ENCODE measurements around a stretch of chr12.

DNA sequence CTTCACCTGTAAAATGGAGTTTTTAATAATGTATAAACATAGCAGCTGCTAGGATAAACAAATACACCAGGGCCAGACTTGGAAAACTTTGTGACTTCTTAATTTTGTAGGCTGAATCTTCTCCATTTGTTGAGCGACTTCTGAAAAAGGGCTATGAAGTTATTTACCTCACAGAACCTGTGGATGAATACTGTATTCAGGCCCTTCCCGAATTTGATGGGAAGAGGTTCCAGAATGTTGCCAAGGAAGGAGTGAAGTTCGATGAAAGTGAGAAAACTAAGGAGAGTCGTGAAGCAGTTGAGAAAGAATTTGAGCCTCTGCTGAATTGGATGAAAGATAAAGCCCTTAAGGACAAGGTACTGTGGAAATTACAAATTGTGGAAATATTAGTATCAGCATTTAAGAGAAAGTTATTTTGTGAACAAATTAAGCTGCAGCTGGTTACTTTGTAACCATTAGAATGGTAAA, 12.8 kb downstream of the HSP90B1 start:
- PRO-cap, 2 experiments = no peak in any of the 2 experiments

DNA sequence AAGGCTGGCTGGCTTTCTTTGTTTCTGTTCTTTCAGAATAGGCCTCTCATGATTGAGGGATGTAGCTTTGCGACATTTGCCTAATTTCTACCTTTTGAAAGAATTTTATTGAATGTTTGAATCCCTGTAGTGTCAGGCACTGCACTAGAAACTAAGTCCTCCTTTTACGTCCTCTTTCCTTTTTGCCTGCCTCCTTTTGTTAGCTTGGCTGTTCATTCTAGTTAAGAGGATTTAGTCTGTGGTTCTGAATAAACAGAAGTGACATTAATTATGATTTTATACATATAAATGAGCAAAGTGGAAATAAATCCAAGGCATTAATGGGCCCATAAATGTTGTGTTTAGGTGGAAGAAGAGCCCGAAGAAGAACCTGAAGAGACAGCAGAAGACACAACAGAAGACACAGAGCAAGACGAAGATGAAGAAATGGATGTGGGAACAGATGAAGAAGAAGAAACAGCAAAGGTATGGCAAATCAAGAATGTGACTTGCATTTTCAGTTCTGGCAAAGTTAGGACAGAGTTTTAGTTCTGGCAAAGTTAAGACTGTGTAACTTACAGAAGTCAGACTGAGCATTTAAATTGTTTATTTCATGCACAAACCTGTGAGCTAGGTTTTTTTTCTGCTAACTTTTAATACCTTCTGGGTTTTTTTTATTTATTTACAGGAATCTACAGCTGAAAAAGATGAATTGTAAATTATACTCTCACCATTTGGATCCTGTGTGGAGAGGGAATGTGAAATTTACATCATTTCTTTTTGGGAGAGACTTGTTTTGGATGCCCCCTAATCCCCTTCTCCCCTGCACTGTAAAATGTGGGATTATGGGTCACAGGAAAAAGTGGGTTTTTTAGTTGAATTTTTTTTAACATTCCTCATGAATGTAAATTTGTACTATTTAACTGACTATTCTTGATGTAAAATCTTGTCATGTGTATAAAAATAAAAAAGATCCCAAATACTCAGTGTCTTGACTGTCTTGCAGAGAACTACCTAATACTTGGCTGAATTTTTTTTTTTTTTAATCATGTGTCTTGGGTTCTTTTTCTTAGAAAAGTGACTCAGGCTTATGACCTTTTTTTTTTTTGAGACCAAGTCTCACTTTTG, 9.7 kb downstream of the UQCC6 start:
- PRO-cap, 2 experiments = no peak in any of the 2 experiments

- PRO-cap, 2 experiments = no peak in any of the 2 experiments
These were observed 31.8 kb downstream of the TDG start for GRCh38 chr12:103997445-103997880.

DNA sequence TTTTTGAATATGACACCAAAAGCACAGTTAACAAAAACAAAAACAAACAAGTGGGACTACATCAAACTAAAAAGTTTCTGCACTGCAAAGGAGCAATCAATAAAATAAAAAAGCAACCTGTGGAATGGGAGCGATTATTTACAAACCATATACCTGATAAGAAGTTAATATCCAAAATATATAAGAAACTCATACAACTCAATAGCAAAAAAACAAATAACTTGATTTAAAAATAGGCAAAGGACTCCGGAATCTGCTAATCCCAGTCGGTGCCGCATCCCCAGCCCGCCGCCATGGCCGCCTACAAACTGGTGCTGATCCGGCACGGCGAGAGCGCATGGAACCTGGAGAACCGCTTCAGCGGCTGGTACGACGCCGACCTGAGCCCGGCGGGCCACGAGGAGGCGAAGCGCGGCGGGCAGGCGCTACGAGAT, 19.5 kb downstream of the GLT8D2 start:
- PRO-cap, 2 experiments = no peak in any of the 2 experiments

DNA sequence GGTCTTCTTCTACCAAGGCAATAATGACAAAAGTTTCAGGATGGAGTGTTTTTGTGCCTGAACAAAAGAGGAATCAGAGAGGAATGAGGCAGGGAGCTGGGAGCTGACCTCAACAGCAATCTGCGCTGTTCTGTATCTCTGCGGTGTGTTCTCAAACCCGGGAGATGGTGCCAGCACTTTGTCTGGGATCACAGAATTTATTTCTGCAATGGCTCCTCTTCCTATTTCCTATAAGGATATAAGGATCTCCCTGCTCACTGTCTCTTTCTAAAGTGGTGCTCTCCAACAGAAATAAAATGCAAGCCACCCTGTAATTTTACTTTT, 474 bp upstream of the GLT8D2 start:
- PRO-cap, 2 experiments = no peak in any of the 2 experiments

DNA sequence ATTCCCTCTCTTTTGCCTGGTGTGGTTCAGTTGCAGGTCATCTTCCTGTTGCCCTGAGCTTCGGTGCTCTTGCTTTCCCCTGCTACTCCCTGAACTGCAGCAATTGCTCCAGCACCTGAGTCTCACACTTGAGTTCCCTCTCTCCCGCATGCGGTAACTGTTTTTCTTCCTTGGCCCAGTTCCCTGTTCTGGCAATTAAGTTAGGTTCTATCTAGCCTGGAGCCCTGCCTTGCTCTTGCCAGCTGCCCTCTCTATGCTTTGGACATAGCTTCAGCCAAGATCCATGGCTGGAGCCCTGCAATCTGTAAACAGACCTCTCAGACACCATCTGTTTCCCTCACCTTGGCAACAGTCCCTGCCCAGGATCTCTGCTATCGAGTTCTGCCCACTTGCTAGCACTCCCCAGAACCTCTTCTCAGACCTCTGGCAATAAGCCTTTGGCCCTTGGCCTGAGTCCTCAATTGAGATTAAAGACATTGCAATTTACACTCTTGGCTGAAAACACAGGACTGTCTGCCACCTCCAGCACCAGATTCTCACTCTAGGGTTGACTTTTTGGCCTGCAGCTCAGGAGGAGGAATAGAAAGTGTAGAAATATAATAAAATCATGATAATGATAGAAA, 6.0 kb upstream of the GLT8D2 start:
- PRO-cap, 2 experiments = no peak in any of the 2 experiments

GRCh38 chr12:104187687-104188339, 27.8 kb upstream of the TXNRD1 start:
- PRO-cap, 2 experiments = no peak in any of the 2 experiments

DNA sequence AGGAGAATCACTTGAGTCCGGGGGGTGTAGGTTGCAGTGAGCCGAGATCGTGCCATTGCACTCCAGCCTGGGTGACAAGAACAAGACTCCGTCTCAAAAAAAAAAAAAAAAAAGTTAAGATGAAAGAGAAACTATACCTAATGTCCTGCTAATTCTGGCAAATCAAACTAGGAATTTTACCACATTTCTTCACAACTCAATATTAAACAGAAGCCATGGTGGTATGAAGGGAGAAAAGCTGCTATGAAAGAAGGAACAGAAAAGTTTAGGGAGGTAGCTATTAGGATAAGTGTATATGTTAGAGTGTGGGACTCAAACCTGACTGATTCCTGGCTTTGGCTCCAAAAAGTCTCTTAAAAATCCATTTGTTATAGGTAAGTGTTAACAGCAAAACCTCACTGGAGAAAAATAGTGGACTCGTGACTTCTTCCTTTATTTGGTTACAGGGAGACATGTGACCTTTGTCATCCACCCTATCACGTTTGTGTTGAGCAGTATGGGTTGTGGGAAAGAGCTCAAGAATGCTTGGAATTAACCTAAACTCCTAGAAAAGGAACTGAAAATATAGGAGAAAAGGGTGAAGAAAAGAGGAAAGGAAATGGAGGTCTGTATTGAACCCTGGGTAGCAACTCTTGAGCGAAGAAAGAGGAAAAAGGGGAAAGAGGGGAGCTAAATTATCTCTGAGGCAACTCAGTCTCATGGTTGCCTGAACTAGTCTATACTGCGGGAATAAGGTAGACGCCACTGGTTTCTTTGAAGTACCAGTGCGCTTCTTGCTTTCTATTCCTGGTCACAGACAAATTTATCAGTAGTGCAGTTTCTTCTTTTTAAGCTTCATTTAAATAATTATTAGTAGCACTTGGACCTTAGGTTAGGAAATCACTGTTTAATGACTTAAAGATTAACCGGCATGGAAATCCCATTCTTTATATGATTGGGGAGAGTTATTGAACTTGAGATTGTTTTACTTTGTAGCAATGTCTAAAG, 3.6 kb upstream of the EID3 start:
- PRO-cap, 2 experiments = no peak in any of the 2 experiments

DNA sequence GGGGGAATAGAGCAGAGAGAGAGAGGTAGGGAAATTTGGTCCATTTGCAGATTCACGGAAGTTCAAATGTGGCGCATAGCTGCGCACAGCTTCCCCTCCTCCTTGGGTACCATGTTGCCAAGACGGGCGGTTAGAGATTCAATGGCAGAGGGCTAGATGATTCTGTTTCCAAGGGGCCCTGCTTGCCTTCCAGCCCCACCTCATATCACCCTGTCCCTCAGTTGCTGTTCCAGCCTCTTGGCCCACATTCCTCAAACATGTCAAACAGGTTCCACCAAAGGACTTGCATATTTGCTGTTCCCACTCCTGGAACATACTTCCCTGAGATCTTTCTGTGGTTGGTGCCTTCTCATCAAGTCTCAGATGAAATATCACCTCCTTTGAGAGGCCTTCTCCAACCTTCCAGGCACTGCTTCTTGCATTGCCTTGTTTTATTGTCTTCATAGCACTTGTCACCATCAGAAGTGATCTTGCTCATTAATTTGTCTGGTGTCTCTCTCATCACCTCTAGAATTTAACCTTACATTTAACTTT, 221.0 kb downstream of the CHST11 start:
- PRO-cap, 2 experiments = no peak in any of the 2 experiments

DNA sequence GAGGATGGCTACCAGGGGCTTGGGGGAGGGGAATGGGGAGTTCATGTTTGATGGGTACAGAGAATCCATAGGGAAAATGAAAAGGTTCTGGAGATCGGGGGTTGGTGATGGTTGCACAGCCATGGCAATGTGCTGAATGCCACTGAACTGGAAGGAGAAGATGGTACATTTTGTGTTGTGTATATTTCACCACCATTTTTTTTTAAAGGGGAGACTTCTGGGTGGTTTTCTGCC, 233.9 kb downstream of the SLC41A2 start:
- PRO-cap, 2 experiments = no peak in any of the 2 experiments

DNA sequence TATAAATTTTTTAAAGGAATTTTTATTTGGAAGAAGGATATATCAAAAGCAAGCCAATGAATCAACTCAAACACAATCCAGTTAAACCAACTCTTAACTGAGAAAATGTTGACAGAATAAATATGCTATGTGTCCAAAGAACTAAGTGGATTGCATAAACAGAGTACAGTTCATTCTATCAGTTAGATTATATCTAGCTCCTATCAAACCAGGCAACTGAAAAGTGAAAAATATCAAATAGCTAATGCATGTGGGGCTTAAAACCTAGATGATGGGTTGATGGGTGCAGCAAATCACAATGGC, 16.6 kb downstream of the SLC41A2 start:
- PRO-cap, 2 experiments = no peak in any of the 2 experiments

DNA sequence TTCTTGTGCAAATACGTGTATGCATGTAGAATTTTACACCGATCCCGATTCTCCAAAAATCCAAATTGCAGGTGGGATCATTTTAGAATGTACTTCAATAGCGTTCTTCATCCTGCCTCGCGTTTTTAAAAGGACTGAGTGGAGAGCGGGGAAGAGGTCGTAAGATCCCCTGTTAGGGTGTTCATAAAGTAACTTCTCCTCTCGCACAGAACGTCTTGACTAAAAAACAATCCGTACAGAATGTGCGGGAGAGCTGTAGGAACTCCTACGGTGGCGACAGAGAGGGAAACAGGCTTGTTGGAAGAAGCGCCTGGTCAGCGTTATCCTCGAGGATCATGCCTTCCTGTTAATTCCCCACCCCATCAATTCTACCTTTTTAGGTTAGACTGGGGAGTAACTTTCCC, 454 bp upstream of the WASHC4 start:
- PRO-cap, 2 experiments = no peak in any of the 2 experiments

GRCh38 chr12:105206423-105207509, 29.2 kb downstream of the APPL2 start:
- PRO-cap, 2 experiments = no peak in any of the 2 experiments

DNA sequence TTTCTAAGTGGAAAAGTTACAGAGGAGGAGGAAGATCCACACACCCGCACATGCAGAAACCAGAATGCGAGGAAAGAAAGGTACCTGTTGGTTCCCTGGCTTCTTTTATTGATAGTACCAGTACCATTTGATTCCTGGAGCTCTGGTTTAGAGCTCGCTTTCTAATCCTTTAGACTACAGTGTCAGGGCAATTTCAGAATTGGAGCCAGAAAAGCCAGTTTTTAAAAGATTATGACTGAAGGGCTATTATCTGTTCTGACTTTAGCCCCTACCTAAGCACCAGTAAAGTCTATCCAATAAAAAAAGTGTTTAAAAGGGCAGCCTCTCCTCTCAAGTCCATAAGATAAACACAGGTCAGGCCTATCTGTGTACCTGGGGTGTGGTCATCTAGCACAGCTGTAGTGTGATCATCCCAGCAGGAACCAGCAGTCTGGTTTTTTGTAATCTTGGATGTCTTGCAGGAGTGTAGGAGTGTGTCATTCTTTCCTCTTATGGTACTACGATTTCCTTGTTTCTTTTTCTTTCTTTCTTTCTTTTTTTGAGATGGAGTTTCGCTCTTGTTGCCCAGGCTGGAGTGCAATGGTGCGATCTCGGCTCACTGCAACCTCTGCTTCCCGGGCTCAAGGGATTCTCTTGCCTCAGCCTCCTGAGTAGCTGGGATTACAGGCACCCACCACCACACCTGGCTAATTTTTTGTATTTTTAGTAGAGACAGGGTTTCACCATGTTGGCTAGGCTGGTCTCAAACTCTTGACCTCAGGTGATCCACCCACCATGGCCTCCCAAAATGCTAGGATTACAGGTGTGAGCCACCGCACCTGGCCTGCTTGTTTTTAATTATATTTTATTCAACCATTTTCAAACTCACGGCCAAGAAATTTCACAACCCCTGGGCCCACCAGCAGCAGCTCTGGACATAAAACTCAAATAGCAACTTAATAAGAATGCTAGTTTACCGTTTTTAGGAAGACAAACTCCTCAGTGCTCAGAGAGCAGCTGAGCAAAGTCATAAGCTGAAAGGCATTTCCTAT, 6.4 kb downstream of the APPL2 start:
- PRO-cap, 2 experiments = no peak in any of the 2 experiments

DNA sequence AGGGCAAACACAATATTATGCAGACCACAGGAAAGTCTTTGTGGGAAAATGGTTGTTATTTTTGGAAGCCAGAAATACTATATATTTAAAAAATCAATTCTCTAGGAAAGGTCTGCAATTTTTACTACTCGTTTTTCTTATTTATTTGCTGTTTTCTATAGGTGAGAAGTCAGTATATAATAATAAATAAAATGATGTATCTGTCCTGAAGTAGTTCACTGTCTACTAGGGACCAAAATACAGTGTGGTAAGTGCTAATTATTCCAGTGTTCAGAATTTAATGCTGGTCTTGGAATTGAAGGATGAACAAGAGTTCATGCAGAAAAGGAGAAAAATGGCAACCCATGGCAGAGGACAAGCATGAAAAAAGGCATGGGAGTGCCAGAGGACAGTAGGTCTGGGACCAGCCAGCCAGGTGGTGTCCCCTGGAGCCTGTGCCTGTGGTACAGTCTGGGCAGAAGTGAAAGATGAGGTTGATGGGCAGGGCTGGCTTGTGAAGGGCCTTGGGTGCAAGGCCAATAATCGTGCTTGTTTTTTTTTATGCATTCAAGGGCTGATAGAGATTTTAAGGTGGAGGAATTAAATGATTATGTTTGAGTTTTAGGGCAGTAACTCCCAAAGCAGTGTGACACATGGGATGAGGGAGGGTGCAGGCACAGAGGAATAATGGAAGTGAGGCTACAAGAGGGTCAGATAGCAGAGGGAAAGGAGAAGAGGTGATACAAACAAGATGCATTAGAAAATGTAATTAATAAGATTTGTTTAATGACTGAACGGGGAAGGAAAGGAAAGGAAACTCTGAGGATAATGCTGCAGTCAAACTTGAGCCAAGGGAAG, 21.0 kb downstream of the C12orf75 start:
- PRO-cap, 2 experiments = no peak in any of the 2 experiments

DNA sequence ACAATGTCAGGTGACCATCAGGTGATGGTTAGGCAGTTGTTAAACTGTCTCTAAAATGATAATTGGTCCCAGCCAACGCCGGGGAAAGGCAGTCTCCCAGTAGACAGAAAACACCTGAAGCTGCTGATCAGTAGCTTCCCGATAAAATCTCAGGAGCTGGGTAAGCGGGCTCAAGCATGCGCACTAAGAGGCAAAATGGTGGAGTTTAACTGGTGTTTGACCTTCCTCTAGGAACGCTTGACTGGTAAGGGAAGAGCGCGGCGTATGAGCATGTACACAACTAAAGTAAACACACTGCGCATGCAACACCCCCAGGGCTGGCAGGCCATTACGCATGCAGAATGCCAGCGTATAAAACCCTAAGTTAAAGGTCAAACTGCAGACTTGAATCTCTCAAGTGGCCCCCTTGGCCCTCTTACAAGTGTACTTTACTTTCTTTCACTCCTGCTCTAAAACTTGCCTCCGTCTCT, 113.5 kb downstream of the C12orf75 start:
- PRO-cap, 2 experiments = no peak in any of the 2 experiments

- PRO-cap, 2 experiments = no peak in any of the 2 experiments
These were observed 115.0 kb downstream of the C12orf75 start for GRCh38 chr12:105445477-105445959.

GRCh38 chr12:106120219-106121276, 18.2 kb downstream of the NUAK1 start:
- PRO-cap, 2 experiments = no peak in any of the 2 experiments

- PRO-cap, 2 experiments = no peak in any of the 2 experiments
These were observed 9.2 kb upstream of the NUAK1 start for GRCh38 chr12:106147656-106148617.

- PRO-cap, 2 experiments = no peak in any of the 2 experiments
These were observed 21.0 kb downstream of the CKAP4 start for GRCh38 chr12:106226757-106227227.

Data from Colon Carcinoma Metastatic in the Lung (tissue), 2 donors.